ENCODE data around the genes ANTXR1 and ANXA4.

- RRBS = no CpG with 5 or more reads among the region's 2 CpGs
Measured at GRCh38 chr2:68391139-68391620, 26.1 kb downstream of the PLEK start.

GRCh38 chr2:68392988-68393619 is 28.0 kb downstream of the PLEK start:
- RRBS = no CpG with 5 or more reads among the region's 1 CpG

DNA sequence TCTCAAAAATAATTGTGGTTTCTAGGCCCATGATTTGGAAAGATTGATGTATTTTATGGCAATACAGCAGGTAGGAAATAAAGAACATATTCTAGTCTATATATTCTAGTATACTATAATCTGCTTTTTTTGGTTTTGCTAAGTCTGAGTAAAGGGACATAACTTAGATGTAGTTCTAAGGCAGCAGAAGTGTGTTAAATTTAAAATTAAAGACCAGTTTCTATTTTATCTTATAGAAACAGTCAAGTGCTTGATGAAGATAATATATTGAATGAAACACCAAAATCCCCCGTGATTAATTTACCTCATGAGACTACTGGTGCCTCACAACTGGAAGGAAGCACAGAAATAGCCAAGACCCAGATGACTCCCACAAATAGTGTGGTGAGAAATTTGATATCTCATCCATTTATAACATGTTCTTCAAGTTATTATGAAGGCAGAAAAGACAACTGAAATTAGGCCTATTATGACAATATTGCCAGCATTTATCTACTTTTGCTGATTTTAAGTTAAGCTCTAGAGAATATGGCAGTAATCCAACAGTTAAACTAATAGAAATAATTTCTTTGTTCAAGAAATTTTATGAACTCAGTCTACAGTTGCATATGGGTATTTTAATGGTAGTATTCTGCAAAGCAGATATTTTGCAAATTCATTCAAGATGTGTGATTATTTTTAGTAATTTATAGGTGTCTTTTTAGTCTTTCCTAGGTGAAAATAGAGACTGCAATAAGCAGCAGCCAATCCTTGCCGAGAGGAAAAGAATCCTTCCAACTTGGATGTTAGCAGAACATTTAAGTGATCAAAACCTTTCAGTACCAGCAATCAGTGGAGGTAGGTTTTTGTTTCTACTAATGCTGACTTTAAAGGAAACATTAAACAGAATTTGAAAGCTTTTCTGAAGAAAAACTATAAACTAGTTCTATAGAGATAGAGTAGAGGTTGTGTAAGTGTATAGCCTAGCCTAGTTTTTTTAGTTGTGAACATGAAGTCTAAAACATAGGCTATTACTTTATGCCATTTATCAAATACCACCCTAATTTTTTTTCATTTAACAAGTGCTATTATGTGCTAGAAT is 45.8 kb downstream of the APLF start:
- RRBS = no CpG with 5 or more reads among the region's 2 CpGs

DNA sequence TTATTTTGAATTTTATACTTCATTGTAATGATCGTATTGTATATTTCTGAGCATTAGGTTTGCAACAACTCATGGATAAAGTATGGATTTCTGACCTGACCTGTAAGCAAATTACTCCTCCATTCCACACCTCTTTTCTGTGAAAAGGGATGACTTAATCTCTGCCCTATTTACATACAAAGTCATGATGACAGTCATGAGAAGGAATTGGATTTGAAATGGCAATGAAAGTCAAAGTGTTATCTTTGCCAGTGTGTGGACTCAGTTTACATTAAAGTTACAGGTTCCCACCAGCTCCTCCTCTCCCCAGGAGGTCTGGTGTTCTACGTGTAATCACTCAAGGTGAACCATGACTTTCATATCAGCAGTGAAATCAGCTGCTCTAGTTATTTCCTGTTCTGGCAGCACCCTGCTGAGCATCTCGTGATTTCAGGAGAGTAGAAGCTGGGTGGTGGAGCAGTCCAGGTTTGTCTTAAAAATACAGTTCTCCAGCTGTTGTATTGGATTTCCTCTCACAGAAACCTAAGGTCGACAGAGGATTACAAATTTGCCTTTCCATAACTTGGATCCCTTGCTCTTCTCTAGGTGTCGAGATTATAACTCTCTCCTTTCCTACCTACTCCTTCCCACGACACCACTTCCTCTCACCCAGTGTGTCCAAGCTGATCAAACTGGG is 13.2 kb upstream of the ARHGAP25 start:
- RRBS = no CpG with 5 or more reads among the region's 6 CpGs

GRCh38 chr2:68774413-68775406 is 40.1 kb downstream of the ARHGAP25 start:
- RRBS = 81% methylated on average over 7 of the region's 38 CpGs

DNA sequence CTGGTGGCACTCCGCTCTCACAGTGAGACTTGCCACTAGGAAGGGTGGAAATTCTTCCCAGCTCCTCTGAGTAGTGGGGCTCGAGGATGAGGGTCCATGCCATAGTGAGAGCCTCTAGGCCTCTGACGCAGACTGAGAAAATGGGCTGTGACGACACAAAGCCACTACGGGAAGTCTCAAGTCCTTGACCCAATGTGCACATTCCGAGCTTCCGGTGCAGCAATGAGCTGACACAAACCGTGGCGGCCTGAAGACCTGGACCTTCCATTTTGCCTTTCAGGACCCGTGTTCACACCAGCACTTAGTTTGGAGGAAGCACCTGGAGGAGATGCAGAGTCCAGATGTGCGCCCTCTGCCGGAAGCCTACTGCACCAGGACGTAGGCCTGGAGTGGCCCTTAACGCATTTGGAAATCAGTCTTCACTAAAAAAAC is 34.1 kb downstream of the BMP10 start:
- RRBS = no CpG with 5 or more reads among the region's 14 CpGs

DNA sequence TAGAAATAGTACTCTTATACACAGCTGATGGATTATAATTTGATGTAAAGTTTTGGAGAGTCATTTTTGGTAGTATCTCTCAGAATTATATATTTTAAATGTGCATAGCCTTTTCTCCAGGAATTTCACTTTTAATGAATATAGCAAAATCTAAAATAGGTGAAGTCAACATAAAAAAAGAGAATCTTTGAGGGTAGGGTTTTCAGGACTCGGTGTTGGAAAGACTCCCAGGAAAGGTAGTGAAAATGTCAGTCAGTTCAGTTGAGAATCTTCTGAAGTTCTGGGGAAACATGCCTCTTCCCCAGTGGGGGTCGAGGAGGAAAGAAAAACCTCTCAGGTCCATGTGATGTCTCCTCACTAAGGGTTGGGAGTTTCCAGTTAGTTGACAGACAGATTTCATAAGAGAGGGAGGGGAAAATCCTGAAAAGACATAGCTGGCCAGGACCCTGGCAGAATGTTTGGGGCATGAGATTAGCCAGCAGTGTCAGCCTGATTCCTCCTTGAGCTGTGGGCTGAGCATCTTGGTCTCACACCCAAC is 14.1 kb downstream of the BMP10 start:
- RRBS = no CpG with 5 or more reads among the region's 2 CpGs

GRCh38 chr2:69012632-69014096 is at the start of gene ANTXR1:
Gene ANTXR1 (plus strand): TSS chr2:69013179.
- RRBS = 3% methylated on average over 7 of the region's 94 CpGs

DNA sequence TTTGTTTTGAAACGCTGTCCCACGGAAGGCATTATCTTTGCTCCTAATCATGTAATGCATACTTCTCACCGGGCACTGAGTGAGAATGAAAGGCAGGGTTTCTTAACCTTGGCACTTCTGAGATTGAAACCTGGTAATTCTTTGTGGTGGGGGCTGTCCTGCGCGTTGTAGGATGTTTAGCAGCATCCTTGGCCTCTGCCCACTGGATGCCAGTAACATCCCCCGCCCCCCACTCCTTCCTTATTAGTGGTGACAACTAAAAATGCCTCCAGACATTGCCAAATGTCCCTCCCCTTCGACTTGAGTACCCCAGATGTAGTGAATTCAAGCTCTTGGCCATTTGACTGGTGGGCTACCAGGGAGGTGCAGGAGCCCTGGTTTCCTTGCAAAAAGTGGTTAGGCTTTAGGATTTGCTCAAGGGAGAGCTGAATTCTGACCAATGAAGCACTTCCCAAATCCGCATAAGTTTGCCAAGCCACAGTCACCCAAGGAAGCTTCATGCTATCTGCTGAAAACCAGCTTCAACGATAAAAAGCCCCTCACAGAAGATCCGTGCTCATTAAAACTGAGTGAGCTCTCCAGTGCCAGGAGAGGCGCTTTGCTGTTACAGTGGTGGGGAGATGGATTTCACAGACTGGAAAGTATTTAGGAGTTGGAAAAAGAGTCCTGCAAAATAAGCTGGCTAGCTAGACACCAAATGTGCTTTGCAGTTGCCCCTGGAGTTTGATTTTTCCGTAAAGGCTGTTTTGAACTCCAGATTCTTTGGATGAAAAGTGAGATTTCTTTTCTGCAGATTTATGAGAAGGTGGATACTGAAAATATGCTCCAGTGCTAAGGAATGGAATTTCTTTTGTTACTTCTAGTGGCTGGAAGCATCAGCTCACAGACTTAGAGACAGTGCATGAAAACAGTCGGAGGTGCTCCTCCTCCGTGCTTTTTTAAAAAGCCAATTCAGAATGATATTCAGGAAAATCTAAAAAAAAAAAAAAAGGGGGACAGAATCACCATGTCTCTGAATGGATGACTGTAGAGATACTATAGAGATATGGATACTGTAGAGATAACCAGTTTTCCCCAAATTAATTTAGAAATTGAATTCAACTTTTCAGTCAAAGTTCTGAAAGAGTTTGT is 1.5 kb downstream of the ANTXR1 start:
- RRBS = no CpG with 5 or more reads among the region's 14 CpGs

- RRBS = no CpG with 5 or more reads among the region's 3 CpGs
Measured at GRCh38 chr2:69271877-69272212, 115.2 kb downstream of the GFPT1 start.

DNA sequence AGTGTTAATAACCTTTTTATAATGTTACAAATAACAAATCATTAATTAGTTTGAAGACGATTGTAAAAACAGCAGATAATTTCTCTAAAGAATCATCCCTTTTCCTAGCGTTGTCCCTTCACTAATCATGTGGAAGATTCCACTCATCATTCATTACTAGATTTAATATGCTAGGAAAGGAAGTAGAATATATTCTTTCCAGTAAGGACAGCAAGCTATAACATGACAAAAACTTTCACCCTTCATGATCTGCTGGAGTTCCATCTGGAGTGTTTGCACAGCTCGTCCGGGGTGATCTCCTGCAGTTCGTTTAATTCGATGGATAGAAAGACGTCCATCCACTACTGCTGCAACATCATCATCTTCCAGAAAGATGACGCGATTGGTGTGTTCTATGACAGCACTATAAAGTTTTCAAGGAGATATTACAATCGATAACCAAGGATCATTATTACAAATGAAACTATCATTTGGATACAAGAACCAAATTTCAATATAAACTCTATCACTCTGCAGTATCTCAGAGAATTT is 39.0 kb downstream of the GFPT1 start:
- RRBS = no CpG with 5 or more reads among the region's 10 CpGs

GRCh38 chr2:69572551-69573028 is 70.9 kb downstream of the AAK1 start:
- RRBS = no CpG with 5 or more reads among the region's 7 CpGs

GRCh38 chr2:69576706-69577355 is 66.7 kb downstream of the AAK1 start:
- RRBS = no CpG with 5 or more reads among the region's 9 CpGs

DNA sequence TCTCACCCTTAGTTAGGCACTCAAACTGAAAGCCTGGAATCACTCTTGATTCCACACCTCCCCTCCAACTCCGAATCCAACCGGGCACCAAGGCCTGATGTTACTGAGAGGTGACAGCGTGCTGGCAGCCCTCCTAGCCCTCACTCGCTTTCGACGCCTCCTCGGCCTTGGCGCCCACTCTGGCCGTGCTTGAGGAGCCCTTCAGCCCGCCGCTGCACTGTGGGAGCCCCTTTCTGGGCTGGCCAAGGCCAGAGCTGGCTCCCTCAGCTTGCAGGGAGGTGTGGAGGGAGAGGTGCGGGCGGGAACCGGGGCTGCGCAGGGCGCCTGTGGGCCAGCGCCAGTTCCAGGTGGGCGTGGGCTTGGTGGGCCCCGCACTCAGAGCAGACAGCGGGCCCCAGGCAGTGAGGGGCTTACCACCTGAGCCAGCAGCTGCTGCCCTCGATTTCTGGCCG is 21.7 kb downstream of the AAK1 start:
- RRBS = no CpG with 5 or more reads among the region's 22 CpGs

DNA sequence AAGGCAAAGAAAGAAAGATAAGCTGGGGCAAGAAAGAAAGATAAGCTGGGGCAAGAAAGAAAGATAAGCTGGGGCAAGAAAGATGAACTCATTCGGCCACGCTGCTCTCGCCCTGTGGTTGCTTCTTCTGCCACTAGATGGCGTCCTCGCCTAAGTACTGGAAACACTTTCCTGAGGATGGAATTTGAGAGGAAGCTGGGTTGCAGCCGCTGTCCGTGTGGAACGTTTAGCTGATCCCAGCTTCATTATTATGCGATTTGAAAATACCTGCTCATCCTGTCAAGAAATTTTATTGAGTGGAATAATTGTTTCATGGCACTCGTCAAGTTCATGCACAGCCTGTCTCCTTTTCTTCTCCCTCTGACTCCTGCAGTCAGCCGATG is 17.2 kb upstream of the ANXA4 start:
- RRBS = no CpG with 5 or more reads among the region's 11 CpGs

GRCh38 chr2:69741119-69742216 is at the start of gene ANXA4:
Gene ANXA4 (plus strand): TSS chr2:69742134.
- RRBS = under 1% methylated on average over 45 of the region's 75 CpGs

- RRBS = 57% methylated on average over 1 of the region's 13 CpGs
Measured at GRCh38 chr2:69807898-69808248, 21.6 kb upstream of the GMCL1 start.

DNA sequence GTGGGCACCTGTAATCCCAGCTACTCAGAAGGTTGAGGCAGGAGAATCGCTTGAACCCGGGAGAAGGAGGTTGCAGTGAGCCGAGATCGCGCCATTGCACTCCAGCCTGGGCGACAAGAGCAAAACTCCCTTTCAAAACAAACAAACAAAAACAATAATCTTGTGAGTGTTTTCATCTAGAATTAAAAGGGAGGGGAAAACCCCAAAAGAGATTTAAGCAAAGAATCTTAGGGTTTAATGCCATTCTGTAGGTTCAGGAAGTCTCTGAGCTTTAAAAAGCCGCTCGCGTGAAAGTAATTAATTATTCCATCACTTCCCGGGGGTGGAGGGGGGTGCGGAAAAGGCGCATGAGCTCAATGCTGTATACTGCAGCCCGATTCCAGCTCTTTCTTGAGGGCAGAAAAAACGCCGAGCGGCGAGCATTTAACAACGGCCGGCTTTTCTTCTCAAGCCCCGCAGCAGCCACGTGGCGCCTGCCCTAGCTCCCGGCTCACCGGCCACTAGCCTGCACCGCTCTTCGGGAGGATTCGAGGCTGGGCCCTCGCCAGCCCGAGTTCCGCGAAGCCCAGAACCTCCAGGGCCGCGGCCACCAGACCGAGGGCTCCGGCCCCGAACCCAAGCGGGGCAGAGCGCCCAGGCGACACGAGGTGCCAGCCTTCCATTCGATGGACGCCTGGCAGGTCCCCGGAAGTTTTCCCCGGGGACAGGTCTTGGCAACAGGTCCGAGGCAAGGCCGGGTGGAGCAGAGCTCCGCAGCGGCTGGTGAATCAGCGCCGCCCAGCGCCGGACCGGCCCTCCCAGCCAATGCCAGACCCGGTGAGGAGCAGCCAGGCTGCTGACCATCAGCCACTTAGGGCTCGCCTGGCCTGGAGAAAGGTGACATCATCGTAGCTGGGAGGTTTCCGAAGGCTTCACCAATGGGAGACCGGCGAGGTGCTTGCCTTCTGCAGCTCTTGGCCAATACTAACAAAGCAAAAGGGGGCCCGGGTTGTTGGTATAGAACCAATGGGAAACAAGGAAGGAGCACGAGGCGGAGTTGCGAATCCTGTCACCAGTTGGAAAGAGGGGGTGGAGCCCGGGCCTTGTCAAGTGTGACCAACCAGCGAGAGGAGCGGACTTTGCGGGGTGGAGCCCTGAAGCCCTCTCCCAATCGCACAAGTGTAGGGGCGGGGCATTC is 699 bp upstream of the MXD1 start:
- RRBS = under 1% methylated on average over 25 of the region's 69 CpGs

DNA sequence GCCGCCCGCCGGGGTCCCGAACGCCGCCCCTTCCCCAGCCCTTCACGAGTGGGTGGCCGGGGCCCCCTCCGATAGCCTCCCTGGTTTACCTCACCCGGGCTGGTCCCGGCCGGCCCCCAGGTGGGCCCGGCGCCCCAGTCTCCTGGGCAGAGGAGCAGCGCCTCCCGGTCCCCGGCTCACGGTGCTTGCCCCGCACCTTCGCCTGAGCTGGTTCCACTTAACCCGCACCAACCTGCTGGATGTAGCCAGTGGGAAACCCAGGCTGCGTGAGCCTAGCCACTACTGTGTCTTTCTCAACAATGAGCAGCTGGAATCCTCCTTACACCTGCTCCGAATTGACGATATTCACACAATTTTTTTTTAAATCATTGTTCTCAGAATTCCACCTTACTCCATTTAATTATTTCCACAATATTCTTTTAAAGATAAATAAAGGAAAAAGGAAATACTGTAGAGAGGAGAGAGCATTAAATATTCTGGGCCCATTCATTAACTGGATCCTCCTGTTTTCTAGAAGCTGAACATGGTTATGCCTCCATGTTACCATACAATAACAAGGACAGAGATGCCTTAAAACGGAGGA is 789 bp downstream of the MXD1 start:
- RRBS = under 1% methylated on average over 9 of the region's 25 CpGs

All from skeletal muscle cell (primary cell).